Omental fat pad (tissue), 4 donors: Measurements from ENCODE around the genes H3C13, H2BC21 and MRPS21.

DNA sequence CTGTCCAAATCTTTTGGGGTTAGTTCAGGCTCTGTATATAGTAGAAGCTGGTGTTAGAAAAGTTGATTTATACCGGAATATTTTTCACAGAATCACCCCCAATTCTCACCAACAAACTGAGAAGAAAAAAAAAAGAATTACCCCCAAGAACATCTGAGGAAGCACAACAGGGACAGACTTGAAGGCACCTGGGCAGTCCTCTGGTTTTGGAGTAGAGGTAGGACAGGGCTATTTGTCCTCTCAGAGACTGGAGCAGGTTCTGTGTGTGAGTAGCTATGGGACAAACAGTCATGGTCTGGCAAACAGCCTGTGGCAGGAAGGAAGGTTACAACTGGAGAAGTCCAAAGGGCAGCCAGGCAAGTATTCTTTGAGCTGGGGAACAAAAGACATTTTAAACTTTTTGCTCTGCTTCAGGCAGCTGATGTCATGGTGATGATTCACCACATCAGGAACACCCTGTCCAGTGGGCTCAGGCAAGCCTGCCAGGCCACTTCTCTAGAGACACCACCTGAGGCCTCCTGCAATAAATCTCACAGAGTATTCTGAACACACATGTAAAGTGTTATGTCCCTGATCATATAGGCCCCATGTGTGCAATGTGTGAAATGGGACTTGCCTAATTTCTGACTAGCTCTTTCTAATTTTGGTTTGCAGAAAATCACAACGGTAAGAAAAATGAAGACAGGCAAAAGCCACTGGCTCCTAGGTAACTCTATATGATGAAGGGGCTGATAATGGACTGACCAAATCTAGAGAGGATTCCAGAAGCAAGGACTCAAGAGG is 58.9 kb downstream of the PPIAL4G start:
- PRO-cap = no peak
- RAMPAGE, long total RNA, 4 experiments = no peak in any of the 4 experiments

GRCh38 chr1:148916714-148917334 is 72.6 kb downstream of the PDE4DIP start:
- PRO-cap = no peak
- RAMPAGE, long total RNA, 4 experiments = no peak in any of the 4 experiments

GRCh38 chr1:148952741-148953326 is 108.6 kb downstream of the PDE4DIP start:
- PRO-cap = no peak
- RAMPAGE, long total RNA, 4 experiments = no peak in any of the 4 experiments

DNA sequence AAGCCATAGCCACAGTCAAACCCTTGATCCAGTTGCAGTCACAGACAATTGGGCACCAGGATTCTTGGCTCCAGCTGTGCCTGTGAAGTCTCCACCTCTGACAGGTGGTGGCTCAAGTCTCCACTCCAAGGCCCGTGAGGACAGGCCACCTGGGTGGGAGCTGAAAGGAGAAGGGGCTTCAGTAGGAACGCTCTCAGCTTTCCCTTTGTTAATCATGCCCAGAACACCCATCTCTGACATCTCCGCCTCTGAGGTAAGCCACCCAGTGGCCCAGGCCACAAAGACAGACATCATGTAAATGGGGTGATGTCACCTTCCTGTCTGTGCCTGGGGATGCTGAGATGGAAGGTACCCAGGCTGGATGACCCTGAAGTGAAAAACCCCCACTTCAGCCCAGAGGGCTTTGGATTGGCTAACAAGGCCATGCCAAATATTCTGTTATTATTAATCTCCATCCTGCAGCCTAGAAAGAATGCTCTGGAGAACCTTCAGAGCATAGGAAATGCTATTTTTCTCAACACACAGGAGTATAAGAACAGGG is 10.3 kb upstream of the NBPF9 start:
- PRO-cap = no peak
- RAMPAGE, long total RNA, 4 experiments = no peak in any of the 4 experiments

- PRO-cap = no peak
- RAMPAGE, long total RNA, 4 experiments = no peak in any of the 4 experiments
Observed at GRCh38 chr1:149605838-149606728, 22.4 kb downstream of the PPIAL4C start.

DNA sequence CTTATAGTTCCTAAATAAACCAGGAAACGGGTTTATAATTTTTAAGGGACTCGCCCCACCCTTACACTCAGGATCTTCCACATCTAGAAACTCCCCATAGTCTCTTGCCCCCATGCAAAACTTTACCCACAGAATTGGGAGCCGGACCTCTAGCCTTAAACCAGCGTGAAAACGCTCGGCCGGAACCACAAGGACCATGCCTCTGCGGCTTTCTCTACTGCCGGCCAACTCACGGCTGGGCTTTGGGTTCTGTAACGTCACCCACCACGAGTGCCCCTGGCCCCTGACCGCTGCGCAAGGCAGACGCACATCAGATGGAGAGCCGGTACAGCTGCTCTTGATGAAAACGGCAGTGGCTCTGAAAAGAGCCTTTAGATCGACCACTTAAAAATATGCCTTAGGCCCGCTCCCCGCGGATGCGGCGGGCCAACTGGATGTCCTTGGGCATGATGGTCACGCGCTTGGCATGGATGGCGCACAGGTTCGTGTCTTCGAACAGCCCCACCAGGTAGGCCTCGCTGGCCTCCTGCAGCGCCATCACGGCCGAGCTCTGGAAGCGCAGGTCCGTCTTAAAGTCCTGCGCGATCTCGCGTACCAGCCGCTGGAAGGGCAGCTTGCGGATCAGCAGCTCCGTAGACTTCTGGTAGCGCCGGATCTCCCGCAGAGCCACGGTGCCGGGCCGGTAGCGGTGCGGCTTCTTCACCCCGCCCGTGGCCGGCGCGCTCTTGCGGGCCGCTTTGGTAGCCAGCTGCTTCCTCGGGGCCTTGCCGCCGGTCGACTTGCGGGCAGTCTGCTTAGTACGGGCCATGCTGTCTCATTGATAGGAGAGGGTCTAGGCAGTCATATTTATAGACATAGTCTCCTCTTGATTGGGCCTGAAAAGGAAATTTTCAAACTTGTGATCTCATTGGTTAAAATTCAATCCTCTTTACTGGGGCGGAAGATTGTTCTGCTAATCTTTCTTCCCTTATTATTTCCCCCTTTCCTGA is at the start of gene H3C13:
Gene H3C13, minus strand, starts transcription at position 820 of the 989 bp plus-strand sequence.
- PRO-cap = no peak
- RAMPAGE, long total RNA, 4 experiments = no peak in any of the 4 experiments

DNA sequence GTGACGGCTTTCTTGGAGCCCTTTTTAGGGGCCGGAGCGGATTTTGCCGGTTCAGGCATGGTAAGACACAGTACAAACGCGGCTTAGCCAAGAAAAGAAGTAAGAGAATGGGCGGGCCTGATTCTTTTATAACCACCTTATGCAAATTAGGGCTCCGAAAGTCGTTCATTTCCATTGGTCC is at the start of gene H2BC21:
Gene H2BC21, minus strand, starts transcription at position 101 of the 181 bp plus-strand sequence.
- PRO-cap = bidirectional peak, plus-strand start outside the sequence, minus-strand start at position 101 of the sequence
- RAMPAGE, long total RNA, 4 experiments = start-site peak on the minus strand in 3 of 4 experiments, centred at position 102 of the sequence, 356 to 1,140 reads per replicate

DNA sequence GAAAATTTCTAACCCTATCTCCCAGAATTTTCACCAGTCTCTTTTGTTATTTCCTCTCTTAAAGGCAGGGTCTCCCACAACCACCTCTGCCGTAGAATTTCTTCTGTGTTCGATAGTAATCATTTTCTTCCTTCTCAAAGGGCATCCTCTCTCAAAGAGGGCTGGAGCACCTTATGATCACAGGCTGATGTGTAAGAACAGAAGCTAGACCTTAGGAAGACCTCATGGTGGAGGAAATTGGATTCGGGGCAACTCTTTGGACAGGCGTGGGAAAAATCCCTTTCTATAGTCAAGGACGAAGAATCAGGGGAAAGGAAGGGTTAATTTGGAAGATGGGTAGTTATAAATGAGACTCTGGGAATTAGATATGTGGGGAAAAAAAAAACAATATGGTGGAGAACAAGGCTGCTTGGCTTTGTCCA is 3.8 kb downstream of the PLEKHO1 start:
- PRO-cap = no peak
- RAMPAGE, long total RNA, 4 experiments = no peak in any of the 4 experiments

DNA sequence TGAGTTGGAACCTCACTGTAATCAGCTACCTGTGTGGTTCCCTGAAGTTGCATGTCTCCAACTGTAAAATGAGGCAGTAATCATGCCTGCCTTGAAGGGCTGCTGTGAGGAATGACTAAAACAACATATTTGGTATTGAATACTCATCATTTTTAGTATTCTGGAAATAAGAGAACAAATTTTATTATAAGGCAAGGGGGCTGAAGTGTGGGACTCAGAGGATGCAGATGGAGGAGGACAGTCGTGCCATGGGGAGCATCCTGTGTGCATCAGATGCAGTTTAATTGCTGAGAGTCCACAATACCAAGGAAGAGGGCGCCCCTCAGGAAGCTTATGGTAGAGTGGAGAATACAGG is 8.2 kb downstream of the PLEKHO1 start:
- PRO-cap = no peak
- RAMPAGE, long total RNA, 4 experiments = no peak in any of the 4 experiments

GRCh38 chr1:150233785-150234016 is 2.2 kb downstream of the ANP32E start:
- PRO-cap = no peak
- RAMPAGE, long total RNA, 4 experiments = no peak in any of the 4 experiments

- PRO-cap = no peak
- RAMPAGE, long total RNA, 4 experiments = no peak in any of the 4 experiments
Observed at GRCh38 chr1:150256300-150257333, 957 bp upstream of the CA14 start.

DNA sequence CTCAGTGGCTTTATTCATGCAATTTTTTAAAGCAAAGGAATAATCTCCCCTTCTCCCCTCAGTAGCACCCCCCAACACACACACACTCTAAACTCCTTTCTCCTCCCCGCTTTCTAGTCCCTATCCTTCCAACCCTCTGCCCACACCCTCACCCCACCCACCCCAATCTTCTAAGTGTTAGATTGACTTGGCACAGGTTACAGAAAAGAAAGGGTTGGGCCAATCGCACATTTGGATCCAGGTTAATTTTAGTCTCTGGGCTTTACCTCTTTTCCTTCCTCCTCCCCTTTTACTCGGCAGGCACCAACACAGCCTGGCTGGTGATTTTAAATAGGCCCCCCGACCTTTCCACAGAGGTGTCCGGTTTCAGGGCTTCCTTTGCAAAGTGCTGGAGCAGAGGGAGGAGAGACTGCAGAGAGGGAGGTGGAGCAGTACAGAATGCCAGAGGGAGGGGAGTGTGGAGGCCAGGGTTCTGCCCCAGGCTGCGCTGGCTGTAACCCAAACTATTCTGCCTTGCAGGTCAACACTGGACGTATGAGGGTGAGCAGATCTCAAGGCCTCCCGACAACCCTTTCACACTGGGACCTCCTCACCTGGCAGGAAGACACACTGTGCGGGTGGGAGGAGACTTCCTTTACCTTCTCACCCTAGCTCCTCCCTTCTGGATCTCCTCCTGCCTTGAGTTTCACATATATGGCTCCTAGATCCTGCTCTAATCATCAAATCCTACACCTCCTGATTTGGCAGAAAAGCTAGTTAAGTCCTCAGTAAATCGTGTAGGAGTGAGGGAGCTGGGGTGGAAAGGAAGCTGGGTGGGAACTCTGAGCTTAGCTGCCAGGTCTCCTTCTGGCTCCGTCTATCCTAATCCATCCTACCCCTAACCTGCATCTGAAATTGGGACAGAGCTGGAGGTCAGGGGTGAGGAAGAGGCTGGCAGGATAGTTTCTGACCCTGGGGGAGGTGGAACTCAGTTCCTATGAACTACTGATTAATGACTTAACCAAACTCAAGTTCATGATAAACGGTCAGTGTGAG is 2.4 kb downstream of the CA14 start:
- PRO-cap = no peak
- RAMPAGE, long total RNA, 4 experiments = no peak in any of the 4 experiments

- PRO-cap = unidirectional peak, plus-strand start at chr1:150293909
- RAMPAGE, long total RNA, 4 experiments = start-site peak on the plus strand in 4 of 4 experiments, at chr1:150293845-150293920 at its widest, 213 to 875 reads per replicate
Observed at GRCh38 chr1:150293356-150293985, at the start of gene MRPS21. TSS of gene MRPS21 (plus strand) at chr1:150293861.

- PRO-cap = no peak
- RAMPAGE, long total RNA, 4 experiments = no peak in any of the 4 experiments
Observed at GRCh38 chr1:150362735-150363765, 897 bp upstream of the RPRD2 start.

- PRO-cap = no peak
- RAMPAGE, long total RNA, 4 experiments = no peak in any of the 4 experiments
Observed at GRCh38 chr1:150444226-150444572, 43.0 kb upstream of the TARS2 start.

- PRO-cap = no peak
- RAMPAGE, long total RNA, 4 experiments = no peak in any of the 4 experiments
Observed at GRCh38 chr1:150564672-150565245, 14.7 kb downstream of the MCL1 start.

DNA sequence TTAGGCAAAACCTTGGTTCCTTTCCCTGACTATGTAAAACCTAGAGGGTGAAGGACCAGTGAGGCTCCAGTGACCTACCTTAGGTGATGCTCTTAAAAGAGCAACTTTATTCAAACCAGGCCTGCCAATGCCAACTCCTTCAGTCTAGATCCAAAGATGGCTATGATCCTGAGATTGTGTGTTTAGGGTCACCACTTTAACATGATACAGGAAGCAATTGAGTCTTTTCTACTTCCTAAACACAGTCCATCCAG is 10.8 kb downstream of the MCL1 start:
- PRO-cap = no peak
- RAMPAGE, long total RNA, 4 experiments = no peak in any of the 4 experiments

- PRO-cap = no peak
- RAMPAGE, long total RNA, 4 experiments = no peak in any of the 4 experiments
Observed at GRCh38 chr1:150614041-150614498, 15.3 kb downstream of the ENSA start.

- PRO-cap = no peak
- RAMPAGE, long total RNA, 4 experiments = no peak in any of the 4 experiments
Observed at GRCh38 chr1:150809660-150810067, 1.6 kb upstream of the CTSK start.

DNA sequence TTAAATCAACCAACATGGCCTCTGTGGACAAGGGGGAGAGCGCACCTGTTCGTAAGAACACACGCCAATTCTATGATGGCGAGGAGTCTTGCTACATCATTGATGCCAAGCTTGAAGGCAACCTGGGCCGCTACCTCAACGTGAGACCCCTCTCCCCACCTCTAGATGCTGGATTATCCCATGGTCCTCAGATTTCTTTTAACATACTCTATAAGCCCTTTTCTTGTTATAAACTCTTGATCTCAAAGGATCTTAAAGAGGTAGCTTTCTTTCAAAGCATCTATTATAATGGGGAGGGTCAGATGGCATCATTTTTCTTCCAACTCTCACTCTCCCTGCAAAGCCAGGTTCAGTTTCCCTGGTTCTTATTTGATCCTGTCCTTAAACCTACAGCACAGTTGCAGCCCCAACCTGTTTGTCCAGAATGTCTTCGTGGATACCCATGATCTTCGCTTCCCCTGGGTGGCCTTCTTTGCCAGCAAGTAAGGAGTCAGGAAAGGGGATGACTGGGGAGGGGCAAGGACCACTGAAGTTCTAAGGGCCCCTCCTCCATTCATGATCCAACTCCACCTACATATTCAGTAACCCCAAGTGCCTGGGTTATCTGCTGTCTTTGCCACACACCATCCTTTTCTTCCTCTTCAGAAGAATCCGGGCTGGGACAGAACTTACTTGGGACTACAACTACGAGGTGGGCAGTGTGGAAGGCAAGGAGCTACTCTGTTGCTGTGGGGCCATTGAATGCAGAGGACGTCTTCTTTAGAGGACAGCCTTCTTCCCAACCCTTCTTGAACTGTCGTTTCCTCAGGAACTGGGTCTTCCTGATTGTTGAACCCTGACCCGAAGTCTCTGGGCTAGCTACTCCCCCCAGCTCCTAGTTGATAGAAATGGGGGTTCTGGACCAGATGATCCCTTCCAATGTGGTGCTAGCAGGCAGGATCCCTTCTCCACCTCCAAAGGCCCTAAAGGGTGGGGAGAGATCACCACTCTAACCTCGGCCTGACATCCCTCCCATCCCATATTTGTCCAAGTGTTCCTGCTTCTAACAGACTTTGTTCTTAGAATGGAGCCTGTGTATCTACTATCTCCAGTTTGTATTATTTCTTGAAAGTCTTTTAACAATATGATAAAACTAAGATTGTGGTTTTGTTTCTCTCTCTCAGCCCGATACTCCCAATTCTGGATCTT is 10.6 kb downstream of the CERS2 start:
- PRO-cap = no peak
- RAMPAGE, long total RNA, 4 experiments = no peak in any of the 4 experiments